Measurements from ENCODE around the genes PFKFB4 and TMEM89.

- RRBS: no CpG with 5 or more reads among the region's 1 CpG
These were observed 9.1 kb downstream of the CCDC12 start for GRCh38 chr3:46967322-46967982.

- RRBS: no CpG with 5 or more reads among the region's 14 CpGs
These were observed 11.7 kb downstream of the NBEAL2 start for GRCh38 chr3:46991143-46991655.

- RRBS: no CpG with 5 or more reads among the region's 6 CpGs
These were observed 82.7 kb downstream of the NBEAL2 start for GRCh38 chr3:47062083-47062716.

GRCh38 chr3:47121180-47122477 lies 42.3 kb downstream of the SETD2 start:
- RRBS: no CpG with 5 or more reads among the region's 9 CpGs

GRCh38 chr3:47163059-47163496 lies 835 bp downstream of the SETD2 start:
- RRBS: 2% methylated on average over 25 of the region's 35 CpGs

GRCh38 chr3:47228010-47228498 lies 54.5 kb downstream of the KIF9 start:
- RRBS: no CpG with 5 or more reads among the region's 1 CpG

DNA sequence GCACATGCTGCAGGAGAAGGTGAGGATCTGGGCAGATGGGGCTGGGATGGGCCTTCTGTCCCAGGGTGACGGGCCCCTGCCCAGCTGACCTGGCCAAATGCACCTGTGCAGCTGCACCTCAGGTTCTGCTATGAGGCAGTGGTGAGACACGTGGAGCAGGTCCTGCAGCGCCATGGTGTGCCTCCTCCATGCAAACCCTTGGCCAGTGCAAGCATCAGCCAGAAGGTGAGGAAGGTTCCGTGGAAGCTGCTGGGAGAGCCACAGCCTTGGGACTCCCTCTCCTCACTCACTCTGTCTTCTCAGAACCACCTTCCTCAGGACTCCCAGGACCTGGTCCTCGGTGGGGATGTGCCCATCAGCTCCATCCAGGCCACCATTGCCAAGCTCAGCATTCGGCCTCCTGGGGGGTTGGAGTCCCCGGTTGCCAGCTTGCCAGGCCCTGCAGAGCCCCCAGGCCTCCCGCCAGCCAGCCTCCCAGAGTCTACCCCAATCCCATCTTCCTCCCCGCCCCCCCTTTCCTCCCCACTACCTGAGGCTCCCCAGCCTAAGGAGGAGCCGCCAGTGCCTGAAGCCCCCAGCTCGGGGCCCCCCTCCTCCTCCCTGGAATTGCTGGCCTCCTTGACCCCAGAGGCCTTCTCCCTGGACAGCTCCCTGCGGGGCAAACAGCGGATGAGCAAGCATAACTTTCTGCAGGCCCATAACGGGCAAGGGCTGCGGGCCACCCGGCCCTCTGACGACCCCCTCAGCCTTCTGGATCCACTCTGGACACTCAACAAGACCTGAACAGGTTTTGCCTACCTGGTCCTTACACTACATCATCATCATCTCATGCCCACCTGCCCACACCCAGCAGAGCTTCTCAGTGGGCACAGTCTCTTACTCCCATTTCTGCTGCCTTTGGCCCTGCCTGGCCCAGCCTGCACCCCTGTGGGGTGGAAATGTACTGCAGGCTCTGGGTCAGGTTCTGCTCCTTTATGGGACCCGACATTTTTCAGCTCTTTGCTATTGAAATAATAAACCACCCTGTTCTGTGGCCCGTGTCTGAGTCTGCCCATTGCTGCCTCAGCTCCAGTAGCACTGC lies 31.9 kb downstream of the PTPN23 start:
- RRBS: no CpG with 5 or more reads among the region's 19 CpGs

GRCh38 chr3:47522008-47522600 lies 8.6 kb upstream of the ELP6 start:
- RRBS: no CpG with 5 or more reads among the region's 8 CpGs

DNA sequence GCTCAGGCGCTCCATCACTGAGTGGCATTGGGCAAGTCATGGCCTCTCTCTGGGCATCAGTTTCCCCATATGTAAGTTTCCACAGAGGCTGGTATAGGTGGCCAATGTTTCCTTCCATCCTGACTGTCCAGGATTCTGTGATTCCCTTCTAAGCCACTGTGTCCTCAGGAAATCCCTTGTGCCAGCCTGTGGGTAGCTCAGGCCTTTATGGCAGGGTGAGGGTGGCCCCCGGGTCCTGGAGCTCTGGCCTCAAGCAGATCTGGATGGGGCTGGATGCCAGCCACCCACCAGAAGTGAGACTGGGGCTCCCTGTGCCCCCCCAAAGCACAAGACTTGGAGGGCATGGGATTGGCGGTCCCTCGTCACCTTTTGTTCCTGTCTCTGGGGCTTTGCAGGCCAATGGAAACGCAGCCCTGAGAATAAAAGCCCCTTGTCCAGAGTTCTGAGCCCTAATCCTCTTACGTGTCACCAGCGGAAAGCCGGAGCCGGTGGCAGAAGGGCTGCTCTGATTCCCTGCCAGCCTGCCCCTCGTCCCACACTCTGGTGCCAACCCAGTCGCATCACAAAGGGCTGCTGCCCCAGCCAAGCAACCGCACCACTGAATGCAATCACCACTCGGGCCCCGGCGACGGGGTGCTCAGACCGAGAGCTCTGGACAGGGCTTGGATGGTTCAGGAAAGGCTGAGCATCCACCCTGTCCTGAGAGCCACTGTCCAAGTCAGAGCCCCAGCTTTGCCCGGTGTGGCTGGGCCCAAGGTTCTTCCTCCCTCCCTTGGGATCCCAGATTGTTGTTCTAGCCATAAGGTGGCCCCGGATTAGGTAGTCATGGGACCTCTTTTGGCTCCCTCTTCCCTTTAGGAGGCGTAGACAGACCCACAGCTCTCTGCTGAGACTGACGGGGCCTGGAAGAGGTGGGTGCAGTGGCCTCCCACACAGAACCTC lies 22.8 kb upstream of the ELP6 start:
- RRBS: 91% methylated on average over 6 of the region's 21 CpGs

- RRBS: no CpG with 5 or more reads among the region's 4 CpGs
These were observed 61.1 kb downstream of the SMARCC1 start for GRCh38 chr3:47720530-47721107.

- RRBS: no CpG with 5 or more reads among the region's 8 CpGs
These were observed 69.2 kb downstream of the CDC25A start for GRCh38 chr3:48119005-48119373.

DNA sequence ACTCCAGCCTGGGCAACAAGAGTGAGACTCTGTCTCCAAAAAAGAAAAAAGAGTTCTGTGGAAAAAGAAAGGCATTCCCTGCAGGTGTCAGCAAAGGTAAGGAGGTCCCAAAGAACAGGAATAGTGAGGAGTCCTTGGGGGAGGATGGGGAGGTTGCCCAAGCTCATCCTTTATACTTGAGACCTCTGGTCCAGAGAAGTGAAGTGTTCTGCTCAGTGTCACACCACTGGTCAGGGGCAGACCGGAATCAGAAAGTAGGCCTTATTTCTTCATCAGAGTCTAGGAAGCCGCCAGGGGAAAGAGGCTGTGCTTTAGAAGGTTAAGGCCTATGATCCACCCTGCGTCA lies 37.3 kb downstream of the CDC25A start:
- RRBS: no CpG with 5 or more reads among the region's 3 CpGs

DNA sequence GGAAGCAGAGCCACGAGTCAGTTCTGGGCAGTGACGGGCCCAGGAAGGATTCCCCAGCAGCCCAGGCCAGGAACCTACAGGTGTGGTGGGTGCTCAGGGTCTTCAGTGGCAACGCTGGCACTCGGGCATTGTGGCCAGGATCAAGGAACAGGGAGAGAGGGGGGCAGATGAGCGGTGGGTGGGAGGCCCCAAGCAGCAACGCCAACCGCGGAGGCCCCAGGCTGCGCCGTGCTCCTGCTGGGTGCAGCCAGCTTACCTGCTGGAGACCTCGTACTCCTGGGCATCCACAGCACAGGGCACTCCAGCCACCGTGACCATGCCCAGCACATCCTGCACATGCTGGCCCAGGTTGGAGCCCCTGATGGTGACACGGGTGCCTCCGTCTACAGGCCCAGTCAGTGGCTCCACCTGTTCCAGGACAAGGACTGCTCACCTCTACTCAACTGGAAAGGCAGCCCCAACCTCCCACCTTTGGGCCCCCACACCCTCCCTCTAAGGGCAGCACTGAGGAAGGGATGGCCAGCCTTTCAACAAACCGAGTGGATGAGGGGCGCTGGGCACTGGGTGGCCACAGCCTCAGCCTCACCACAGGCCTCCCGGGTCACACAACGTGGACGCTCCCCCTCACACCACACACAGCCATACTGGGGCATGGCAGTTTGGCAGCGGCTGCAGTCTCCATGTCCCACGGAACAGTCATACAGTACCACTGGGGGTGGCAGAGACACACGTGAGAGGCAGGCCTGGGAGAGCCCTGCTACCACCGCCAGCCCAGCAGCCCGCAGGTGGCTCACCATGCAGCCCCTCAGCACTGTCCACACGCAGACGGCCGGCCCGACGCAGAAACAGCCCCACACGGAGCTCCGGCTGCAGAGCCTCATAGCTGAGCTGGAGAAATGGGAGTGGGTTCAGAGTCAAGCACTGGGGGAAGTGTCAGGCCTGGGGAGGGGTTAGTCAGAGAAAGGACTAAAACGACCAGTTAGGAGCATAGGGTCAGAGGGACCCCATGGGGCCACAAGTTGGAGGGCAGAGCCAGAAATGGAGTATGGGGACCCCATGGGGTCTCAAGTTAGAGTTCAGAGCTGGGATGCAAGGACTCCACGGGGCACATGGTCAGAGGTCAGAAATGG lies 11.9 kb downstream of the PLXNB1 start:
- RRBS: no CpG with 5 or more reads among the region's 33 CpGs

DNA sequence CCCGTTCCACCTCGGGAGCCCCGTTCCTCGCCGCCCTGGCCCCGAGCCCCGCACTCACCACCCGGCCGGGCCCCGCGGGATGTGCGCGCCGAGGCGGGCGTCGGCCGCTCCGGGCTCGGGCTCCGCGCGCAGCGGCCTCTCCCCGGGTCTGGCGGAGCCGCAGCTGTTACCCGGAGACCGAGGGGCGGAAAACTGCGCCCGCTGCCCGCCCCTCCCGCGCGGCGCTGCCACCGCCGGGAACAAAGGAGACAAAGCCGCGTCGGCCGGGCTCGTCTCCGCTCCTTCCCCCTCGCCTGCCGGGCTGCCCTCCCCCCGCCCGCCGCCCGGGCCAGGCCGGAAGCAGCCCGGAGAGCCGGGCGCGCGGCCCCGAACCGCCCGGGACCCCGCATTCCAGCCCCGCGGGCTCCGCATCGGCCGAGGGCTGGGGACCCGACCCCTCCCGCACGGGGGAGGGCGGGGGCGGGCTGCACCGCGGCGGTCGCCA lies 649 bp downstream of the PLXNB1 start:
- RRBS: 2% methylated on average over 31 of the region's 75 CpGs

DNA sequence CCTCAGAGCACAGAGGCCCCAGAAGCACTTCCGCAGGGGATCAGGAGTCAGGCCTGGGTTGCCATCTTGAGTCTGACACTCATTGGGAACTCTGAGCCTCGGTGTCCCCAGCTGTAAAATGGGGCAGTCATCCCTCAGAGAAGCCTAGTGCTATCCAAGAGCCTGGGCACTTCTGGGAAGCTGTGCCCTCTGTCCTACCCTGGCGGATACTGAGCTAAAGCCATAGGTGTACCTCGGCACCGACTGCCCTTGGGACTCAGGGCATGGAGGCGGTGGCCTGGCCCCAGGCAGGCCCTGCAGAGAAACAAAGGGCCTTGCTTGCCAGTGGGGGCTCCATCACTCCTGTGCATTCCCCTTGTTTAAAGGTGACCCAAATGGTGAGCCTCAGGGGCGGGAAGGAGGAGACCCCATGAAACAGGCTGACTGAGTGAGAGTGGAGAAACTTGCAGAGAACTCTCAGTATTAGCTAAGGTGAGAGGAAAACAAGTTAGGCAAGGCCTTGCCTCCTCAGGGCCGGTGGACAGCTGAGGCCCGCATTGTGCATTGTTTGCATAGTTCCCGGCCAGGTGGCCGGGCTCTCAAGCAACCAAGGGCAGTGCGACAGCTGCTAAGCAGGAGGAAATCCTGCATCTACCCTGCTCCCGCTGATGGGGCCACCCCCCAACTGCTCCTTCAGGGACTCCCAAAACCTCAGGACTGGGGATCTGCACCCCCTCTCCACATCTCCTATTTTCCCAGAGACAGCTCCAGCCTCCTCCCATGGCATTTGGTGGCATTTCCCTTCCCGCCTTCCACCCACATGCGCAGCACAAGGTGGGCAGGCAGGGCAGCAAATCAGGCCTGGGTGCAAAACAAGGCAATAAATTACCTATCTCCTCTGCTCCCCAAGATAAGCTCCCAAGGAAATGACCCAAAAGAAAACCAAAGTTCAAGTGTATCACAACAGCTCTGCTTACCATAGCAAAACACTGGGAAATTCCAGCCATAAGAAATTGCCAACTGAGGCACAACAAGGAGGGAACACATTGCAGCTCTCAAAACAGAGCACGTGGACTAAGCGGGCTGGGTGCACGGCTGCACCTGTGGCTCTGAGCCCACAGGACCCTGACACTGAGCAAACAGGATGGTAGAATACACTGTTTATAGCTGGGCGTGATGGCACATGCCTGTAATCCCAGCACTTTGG lies 4.2 kb downstream of the PFKFB4 start:
- RRBS: 58% methylated on average over 2 of the region's 19 CpGs

DNA sequence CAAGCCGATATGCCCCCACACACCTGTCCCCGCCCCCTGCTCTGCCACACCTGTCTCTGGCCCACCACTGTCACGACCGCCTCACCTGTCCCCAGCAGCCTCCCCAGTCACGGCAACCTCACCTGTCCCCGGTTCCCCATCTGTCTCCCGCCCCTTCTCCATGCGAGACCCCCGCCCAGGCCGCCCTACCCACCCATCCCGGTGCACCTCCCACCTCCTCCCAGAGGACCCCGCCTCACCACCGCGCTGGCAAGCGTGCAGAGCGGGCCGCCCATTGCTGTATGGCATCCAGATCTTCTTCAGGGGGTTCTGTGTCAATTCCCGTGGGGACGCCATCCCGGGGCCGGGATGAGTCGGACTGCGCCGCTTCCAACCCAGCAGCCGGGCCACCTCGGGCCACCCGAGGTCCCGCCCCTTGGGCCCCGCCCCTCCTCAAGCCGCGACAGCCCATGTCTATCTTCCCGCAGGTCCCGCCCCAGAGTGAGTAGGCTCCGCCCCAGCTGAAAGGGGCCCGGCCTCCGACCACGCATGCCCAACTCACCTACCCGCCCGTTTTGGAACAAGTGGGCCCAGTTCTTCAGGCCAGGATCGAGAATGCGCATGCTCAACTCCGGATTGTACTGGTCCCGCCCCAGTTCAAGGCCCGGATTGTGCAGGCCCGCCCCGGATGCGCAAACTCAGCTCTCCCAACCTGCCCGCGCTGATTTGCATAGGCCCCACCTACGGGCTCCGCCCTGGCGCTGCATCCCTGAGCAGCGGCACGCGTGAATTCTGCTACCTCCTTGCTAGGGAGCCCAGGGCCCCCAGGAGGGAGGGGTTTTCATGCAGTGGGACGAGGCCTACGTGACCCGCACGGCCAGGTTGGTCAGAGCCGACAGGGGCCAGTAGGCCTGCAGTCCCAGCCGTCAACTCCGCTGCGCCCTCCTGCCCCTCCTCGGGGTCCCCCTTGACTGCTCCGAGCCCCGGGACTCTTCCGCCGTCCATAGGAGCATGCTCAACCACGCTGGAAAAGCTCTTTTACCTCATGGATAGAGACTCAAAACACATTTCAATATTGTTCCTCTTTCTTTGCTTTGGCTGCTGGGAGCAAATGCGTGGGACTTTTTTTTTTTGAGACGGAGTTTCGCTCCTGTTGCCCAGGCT lies at the start of gene PFKFB4:
TSS of gene PFKFB4 (minus strand) at position 362 of the 1,143 bp plus-strand sequence.
- RRBS: 5% methylated on average over 18 of the region's 72 CpGs

GRCh38 chr3:48621500-48622068 lies at the start of gene TMEM89:
TMEM89 (minus strand) TSS chr3:48621769.
- RRBS: no CpG with 5 or more reads among the region's 18 CpGs

DNA sequence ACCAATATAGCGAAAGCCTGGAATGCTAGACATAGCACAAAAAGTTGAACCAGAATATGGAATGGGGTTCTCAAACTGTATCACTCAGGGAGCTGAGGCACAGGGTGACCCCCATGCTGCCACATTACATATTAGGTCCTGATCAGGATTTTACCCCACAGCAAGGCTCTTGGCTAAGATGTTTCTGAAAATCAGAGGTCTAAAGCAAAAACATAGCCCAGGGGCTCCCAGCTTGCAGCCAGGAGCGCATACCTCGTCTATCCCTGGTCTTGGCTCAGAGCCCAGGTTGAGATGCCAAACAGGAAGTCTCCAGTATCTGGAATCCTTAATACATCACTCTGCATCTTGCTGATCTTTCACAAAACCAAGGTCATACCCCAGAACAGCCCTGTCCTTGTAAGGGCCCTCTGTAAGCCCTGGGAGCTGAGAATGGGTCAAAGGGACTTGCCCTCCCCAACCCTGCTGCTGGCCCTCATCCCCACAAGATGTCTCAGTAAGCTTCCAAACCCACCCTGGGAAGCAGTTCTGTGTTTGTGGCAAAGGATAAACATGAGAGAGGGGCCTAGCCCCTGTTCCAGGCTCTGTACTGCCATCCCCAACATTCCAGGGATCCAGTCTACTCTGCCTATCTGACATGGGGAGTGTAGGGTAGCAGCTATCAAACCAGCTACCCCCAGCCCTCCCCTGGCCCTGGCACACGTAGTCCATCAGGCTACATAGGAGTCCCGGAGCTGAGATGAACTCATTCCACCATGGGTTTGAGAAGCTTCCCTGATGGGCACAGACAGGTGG lies 2.4 kb downstream of the NCKIPSD start:
- RRBS: no CpG with 5 or more reads among the region's 5 CpGs

DNA sequence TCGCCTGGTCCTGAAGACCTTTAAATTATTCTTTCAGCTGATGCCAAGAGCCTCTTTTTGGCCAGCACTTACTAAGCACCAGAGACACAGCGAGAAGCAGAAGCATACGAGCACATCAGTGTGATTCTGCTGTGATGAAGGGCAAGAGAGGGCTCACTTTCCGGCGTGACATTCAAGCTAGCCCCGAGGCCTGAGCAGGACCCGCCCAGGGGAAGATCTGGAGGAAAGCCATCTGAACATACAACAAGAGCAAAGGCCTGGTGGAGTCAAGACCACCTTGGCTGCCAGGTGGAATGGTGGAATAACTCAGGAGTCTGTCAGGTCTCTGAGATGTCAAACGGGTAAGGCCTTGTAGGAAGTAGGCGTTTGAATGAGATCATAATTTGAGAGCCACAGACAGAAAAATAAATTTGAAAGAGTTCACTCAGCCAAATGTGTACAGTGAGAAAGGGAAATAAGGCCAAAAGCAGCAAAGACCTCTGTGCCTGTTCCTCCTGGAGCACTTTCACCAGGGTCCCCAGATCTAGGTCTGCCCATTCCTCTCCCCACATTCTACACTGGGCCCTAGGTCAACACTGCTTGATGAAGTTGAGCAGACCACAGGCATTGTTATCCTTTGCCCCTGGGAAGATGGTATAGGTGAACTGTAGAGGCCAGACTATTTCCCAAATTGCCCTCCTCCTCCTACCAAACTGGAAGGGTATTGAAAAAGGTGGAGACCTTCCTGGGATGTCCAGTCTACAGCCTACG lies 569 bp upstream of the PRKAR2A start:
- RRBS: no CpG with 5 or more reads among the region's 10 CpGs